Mesenchymal stem cell of Wharton's jelly (primary cell): ENCODE measurements around the gene NOD2.

DNA sequence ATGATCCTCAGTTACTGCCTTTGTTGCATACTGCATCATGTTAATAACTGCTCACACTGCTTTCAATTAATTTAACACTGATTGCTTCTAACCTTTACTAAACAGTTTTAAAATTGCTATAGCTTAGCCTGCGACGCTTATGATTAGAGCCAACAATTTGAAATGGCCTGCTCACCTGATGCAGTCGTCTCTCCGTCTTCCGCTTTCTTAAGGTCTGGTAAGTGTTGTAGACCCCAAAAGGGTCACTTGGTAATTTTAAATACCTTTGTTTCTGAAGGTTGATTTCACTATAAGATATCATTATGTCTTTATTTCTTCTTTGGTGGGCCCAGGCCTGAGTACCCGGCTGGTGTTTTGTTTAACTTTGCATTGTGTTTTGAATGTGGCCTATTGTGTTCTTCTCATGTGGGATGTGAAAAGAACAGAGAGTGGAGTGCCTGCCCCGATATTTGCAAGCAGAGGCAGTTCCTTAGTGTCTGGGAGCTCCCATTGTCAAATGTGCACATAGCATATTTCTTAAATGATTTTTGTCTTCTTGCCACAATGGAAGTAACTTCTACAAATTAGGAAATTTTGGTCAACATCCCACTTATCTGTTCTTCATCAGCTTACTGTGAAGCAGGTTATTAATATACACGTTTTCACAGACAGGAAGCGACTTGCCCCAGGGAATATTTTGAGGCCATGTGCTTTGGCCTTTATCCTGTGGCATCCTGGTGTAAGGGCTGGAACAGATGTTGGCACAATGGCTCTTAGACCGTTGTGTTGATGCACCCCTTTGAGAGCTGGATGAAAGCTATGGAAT, 2.8 kb downstream of the PHKB start:
- CAGE, long polyA plus RNA = no peak

DNA sequence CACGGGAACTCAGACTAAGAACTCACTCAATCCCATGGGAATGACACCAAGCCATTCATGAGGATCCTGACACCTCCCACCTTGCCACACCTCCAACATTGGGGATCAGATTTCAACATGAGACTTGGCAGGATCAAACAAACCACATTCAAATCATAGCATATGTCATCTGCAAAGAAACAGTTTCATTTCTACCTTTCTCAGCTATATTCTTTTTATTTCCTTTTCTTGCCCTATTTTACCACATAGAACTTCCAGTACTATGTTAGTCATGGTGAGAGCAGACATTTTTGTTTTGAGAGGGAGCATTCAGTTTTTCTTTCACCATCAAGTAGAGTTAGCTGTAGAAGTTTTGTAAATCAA, 113.5 kb downstream of the PHKB start:
- CAGE, long polyA plus RNA = no peak

DNA sequence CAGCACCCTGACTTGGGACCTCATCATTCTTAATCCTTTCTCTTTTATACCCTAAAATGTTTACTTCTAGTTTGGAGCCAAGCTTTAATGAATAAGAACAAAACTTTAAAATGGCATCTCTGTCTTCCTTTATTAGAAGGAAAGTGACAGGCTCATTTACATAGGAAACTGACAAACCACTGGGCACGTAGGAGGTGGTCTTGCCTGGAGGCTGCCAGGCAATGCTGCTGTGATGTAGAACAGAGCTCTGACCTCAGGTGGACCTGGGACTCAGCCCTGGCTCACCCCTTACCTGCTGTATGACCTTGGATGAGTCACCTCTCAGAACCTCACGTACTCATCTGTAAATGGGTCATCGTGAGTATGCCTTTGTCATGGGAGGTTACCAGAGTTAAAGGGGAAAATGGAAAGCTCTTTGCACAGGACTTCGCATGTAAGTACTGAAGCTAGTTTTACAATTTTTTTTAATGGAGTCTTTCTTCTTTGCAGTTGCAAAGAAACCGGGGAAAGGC, 37.6 kb upstream of the LONP2 start:
- CAGE, long polyA plus RNA = no peak

- CAGE, long polyA plus RNA = no peak
These were observed 41.1 kb downstream of the N4BP1 start for GRCh38 chr16:48568802-48569434.

DNA sequence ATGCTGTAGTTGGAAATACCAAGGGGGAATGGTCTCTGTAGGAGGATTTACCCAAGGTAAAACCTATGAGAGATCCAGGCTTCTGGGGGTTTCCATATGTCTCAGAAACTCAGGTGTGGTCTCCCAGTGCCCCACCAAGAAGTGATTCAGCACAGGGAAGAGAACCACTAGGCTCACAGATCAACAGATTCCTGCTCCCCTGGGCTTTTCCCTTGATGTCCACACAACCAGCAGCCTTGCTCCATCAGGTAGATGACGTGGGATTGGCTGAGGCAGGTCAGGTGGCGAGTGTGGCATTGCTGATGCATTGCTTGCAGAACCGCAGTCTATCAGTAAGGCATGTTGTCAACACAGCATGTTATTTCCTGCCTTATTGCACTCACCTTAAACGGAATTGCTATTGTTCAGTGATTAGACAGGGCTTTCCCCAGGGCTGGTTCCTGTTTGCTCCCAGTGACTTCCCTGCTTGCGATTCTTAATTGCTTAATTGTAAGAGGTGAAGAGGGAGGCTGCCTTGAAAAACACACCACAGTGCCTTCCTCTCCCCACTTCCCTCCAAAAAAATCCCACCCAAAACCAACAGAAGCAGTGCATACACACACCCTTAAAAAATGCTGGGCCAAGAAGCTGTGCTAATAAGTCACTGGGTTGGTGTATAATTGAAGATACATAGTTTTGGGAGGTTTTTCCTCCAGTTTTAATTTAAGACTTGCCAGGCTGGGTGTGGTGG, 1.8 kb upstream of the N4BP1 start:
- CAGE, long polyA plus RNA = no peak

GRCh38 chr16:49696344-49696837, 159.5 kb downstream of the ZNF423 start:
- CAGE, long polyA plus RNA = no peak

- CAGE, long polyA plus RNA = no peak
These were observed 627 bp downstream of the ZNF423 start for GRCh38 chr16:49854979-49855990.

DNA sequence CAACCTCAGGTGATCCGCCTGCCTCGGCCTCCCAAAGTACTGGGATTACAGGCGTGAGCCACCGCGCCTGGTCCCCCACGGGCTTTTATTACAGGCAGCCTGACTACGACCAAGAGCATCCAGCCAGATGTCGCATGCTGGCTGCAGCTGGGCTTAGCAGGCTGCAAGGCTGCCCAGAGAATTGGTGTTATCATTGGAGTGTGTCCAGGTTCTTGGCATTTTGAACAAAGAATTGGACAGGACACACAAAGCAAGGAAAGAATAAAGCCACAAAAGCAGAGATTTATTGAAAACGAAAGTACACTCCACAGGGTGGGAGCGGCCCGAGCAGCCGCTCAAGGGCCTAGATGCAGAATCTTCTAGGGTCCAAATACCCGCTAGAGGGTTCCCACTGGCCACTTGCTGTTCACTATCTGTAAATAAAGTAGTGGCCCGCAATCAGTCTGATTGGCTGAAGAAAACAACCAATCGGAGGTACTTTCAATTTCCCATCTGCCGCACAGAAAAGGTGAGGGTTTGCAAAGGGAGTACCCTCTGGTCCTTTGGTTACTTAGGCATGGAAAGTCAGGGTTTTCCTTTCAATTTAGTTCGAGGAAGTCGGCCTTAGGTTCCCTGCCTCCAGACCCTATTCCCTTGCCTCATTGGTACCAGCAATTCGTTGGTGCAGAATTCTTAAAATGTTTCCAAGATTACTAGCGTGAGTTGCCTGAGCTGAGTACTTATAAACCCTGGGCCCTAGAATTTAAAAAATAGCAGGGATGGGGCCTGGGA, 38.6 kb upstream of the CNEP1R1 start:
- CAGE, long polyA plus RNA = no peak

DNA sequence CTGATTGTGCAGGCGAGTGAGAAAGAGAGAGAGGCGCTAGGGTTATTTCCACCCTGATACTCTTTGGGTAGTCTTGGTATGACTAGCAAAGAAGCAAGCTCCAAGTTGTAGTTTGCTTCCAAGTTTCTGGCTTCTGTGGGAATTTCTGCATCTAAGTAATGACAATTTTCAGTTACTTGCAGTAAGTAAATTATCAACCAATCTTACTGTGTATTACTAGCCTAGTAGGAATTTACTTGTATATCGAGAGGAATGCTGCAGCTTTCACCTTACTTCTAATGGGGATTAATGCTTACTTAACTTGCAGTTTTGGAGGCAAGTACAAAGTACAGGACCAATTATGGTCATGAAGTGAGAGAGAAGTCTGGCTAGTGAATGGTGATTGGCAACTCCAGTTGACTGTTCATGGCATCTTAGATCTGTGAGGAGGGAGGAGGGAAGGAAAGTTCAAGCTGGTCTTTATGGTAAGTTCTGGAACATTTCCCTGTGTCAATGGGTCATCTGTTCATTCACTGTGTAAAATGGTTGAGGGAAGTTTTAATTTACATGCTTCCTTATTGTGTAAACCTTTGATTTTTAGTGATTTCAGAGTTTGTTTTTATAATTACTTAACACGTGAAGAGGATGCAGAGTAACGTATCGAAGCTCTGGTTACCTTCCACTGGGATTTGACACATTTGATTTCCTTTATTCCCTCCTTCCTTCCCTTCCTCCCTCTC, 32.1 kb downstream of the TENT4B start:
- CAGE, long polyA plus RNA = no peak

DNA sequence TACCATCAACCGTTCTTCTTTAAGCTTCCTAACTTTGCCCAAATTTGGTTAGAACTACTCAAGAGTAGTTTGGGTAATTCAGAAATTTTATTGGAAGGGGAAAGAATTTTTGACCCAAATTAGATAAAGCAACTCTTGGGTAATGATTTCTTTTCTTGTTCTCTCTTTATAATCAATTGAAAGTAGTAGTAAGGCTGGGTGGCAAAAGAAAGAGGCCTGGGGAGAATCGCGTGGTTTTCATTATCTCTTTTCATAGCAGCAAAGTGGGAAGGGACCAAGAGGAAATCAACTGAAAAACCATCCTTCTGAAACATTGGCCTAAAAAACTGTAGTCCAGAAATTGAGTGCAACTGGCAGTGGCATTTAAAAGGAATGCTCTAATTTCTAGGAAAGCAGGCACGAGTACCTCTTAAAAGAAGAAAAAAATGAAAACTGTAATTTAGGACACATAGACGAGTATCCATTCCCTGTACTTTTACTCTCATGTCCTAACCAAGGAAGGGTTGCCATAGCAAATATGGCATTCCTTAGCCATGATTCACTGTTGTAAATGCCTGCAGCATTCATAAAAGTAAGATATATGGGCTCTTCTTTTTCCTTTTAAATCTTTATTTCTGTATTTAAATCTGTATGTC, 49.6 kb downstream of the TENT4B start:
- CAGE, long polyA plus RNA = no peak

DNA sequence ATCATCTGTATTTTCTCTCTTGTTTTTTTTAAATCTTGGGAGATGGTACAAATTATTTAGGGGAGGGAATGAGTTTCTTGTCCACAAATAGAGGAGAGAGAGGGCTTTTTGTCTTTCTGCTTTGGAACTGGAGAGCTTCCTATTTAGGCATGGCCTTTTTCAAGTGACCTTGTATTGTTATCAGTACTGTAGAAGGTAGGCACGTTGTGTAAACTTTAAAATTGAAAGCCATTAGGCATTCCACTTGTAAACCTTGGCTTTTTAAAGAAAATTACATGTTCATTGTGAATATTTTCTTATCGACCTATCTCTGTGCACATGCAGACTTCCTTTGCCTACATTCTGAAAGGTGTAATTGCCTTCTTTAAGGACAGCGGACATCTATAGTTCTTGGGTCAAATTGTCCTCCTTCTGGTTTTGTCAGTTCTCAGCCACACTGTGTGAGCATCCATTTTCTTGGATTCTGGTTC, 50.2 kb downstream of the TENT4B start:
- CAGE, long polyA plus RNA = no peak

- CAGE, long polyA plus RNA = no peak
These were observed 37.1 kb upstream of the ADCY7 start for GRCh38 chr16:50229033-50229855.

- CAGE, long polyA plus RNA = no peak
These were observed 7.8 kb downstream of the ADCY7 start for GRCh38 chr16:50273836-50274940.

DNA sequence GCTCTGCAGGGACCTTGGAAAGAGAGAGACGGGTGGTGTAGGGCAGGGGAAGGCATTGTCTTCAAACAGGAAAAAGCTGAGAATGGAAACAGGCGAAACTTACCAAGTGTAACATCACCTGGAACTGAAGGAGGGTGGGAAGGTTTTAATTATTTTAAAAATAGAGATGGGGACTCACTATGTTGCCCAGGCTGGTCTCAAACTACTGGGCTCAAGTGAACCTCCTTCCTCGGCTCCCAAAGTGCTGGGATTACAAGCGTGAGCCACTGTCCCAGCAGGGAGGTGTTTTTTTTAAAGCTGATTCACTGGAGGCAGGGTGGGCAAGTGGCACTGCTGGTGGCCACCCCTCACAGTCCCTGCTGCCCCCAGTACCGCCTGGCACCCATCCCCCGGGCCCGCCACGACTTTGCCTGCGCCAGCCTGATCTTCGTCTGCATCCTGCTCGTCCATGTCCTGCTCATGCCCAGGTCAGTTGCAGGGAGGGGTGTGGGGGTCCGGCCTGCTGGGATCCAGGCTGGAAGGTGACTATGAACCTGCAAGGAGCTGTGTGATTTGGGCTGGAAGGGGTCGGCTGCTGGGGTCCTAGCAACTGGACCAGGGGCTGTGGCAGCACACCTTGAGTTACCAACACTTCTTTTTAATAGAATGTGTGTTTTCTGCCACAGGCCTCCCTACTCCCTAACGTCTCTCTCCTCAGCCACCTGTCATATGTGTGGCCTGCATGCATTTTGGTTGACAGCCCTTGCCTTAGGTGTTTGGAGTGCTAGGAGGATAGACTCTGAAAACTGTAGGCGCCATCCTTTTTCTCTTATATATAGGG, 40.5 kb downstream of the ADCY7 start:
- CAGE, long polyA plus RNA = no peak

DNA sequence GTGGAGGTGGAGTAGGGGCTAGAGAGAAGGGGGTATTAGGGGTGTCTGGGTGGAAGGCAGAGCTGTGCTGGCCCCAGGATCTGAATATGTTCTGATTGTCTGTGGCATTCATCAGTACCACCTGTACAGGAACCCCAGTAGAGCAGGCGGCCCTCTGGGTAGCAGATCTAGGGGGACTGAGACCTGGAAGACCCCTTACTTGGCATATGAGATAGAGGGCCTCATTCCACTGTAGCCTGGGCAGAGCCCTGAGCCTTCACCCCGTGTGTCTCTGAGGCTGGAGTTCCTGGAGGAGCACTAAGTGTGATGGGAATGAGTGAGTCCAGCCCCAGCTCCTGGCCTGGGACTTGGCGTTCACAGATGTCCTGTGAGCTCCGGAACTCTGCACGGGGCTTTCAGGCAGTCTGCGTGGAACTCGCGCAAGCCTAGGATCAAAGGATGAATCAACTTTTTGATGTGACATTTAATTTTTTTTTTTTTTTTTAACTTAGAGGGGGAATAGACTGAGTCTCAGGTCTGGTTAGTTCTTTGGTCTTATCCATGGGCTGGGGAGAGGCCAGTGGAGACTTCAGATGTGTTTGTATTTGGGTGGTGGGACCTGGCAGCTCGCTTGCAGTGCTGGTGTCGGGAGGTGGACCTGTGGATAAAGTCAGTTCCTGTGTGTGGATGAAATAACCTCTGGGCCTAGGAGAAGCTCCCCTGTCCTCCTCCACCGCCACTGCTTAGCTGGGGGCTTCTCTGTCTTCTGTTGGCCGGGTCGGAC, 1.9 kb downstream of the NKD1 start:
- CAGE, long polyA plus RNA = no peak

DNA sequence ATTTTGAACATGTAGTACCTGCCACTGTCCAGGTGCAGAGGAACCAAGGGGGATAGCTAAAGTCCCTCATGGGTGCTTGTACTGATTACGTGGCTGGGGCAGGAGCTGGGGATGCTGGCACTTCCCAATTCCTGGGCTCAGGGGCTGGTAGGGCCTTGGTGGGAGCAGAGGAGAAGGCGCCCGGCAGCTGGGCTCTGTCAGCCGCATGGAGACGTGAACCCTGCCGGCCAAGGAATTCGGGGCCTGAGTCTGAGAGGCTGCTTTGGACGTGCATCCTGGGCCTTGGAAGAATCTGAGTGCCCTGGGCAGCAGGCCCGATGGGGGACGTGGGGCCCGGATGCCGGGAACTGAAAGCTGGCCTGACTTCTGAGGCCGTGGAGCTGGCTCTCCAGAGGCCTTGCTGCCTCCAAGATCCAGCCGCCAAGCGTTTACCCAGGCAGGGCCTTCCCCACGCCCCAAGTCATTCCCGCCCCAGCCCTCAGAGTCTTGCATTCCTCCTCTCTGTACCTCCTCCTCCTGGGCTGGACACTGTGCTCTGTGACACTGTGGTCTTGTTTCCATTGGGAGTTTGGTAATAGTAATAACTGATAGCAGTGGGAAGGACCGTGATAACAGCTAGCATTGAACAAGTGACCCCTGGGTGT, 37.1 kb downstream of the NKD1 start:
- CAGE, long polyA plus RNA = no peak

- CAGE, long polyA plus RNA = no peak
These were observed 47.7 kb downstream of the SNX20 start for GRCh38 chr16:50633129-50634126.

GRCh38 chr16:50693029-50693684, at the start of gene NOD2:
NOD2 (plus strand) TSS chr16:50693606.
- CAGE, long polyA plus RNA = no peak

GRCh38 chr16:50709100-50709840, 15.9 kb downstream of the NOD2 start:
- CAGE, long polyA plus RNA = no peak

- CAGE, long polyA plus RNA = no peak
These were observed 5.7 kb downstream of the CYLD start for GRCh38 chr16:50747554-50747925.